IMR-90 (cell line): ENCODE measurements around a stretch of chr7.

- RRBS = 6% methylated on average over 5 of the region's 6 CpGs
CAGE:
- cytosol, long polyA plus RNA = no peak
- long polyA plus RNA = no peak
- nucleus, long polyA plus RNA = no peak
These were observed 1.0 kb downstream of the EIF3B start for GRCh38 chr7:2355762-2355943.

- RRBS = no CpG with 5 or more reads among the region's 29 CpGs
CAGE:
- cytosol, long polyA plus RNA = no peak
- long polyA plus RNA = no peak
- nucleus, long polyA plus RNA = no peak
These were observed 8.0 kb downstream of the EIF3B start for GRCh38 chr7:2362403-2363321.

GRCh38 chr7:2375616-2376310, 21.1 kb downstream of the EIF3B start:
- RRBS = no CpG with 5 or more reads among the region's 13 CpGs
CAGE:
- cytosol, long polyA plus RNA = no peak
- long polyA plus RNA = no peak
- nucleus, long polyA plus RNA = no peak

DNA sequence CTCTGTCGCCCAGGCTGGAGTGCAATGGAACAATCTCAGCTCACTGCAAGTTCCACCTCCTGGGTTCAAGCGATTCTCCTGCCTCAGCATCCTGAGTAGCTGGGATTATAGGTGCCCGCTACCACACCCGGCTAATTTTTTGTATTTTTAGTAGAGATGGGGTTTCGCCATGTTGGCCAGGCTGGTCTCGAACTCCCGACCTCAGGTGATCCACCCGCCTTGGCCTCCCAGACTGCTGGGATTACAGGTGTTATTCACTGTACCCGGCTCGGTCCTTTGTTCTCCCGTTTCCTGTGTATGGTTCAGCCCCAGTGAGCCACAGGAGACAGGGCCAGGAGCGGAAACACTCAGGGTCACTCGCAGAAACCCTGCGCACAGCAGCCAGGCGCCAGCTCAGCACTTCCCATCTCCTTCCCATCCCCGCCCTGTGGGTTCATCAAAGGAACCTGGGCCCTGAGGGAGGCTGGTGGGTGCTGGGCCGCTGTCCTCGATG, 15.6 kb upstream of the CHST12 start:
- RRBS = no CpG with 5 or more reads among the region's 18 CpGs
CAGE:
- cytosol, long polyA plus RNA = no peak
- long polyA plus RNA = no peak
- nucleus, long polyA plus RNA = no peak

GRCh38 chr7:2440439-2441118, 35.6 kb downstream of the GRIFIN start:
- RRBS = no CpG with 5 or more reads among the region's 18 CpGs
CAGE:
- cytosol, long polyA plus RNA = no peak
- long polyA plus RNA = no peak
- nucleus, long polyA plus RNA = no peak

DNA sequence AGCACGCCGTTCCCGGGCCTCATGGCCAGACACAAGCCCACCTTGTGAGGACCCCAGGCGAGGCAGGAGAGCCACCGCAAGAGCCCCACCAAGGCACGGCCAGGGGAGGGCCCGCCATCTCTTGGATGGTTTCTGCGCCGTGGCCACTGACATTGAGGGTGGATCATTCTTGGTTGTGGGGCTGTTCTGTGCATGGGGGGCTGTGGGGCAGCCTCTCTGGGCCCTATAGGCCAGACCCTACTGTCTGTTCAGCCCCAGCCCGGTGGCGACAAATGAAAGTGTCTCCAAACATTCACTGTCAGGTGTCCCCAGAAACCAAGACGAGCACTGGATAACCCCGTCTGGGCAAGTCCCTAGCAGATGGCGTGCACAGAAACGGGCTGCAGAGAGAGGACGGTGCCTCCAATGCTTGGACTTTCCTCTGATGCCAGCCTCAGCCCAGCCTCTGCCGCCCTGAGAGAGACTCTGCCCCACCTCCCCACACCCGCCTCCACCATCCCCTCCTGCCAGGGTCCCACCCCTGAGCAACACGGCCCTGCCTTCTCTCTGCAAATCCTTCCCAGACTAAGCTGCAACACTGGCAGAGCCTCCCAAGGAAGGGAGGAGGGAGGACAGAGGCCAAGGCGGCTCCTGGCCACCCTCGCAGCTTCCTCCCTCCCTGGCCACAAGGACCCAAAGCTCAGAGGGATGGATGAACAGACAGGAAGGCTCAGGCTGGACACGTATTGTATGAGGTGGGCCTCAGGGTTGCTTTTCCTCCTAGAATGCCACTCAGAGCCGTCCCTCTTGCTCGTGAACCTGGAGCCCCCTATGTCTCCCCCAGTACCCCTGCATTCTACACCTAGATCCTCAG, 7.4 kb upstream of the LFNG start:
- RRBS = 73% methylated on average over 3 of the region's 24 CpGs
CAGE:
- cytosol, long polyA plus RNA = no peak
- long polyA plus RNA = no peak
- nucleus, long polyA plus RNA = no peak

DNA sequence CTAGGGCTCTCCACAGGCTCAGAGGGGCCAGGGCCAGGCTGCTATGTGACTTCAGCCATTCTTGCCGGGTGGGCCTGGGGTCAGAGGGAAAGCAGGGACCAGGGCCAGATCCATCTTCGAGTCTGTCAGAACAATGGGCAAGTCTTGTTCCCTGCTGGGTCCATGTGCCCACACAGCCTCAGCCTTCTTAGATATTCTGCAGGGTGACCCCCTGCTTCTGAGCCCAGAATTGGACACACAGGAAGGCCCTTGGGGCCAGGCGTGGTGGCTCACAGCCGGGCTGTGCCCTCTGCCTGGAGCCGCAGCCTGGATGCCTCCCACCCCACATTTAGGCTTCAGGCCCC, 11.4 kb downstream of the LFNG start:
- RRBS = 93% methylated on average over 2 of the region's 5 CpGs
CAGE:
- cytosol, long polyA plus RNA = no peak
- long polyA plus RNA = no peak
- nucleus, long polyA plus RNA = no peak

- RRBS = no CpG with 5 or more reads among the region's 21 CpGs
CAGE:
- cytosol, long polyA plus RNA = no peak
- long polyA plus RNA = no peak
- nucleus, long polyA plus RNA = no peak
These were observed 15.5 kb downstream of the BRAT1 start for GRCh38 chr7:2539542-2540500.

DNA sequence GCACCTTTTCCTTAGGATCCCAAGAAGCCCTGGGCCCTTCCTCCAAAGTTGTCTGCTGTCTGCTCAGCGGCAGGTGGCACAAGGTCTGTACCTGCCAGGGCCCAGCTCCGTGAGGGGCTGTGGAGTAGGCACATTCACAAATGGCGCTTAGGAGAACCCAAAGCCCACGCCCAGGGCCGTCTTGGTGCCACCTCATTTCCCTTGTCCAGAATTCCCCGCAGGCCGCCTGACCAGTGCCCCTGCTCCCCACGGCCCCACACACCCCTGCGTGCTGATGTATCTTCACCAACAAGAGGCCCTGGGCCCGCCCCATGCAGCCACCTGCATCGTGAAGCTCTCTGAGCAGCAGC, 14.8 kb downstream of the BRAT1 start:
- RRBS = no CpG with 5 or more reads among the region's 11 CpGs
CAGE:
- cytosol, long polyA plus RNA = no peak
- long polyA plus RNA = no peak
- nucleus, long polyA plus RNA = no peak

GRCh38 chr7:2545726-2546638, 9.3 kb downstream of the BRAT1 start:
- RRBS = no CpG with 5 or more reads among the region's 28 CpGs
CAGE:
- cytosol, long polyA plus RNA = no peak
- long polyA plus RNA = no peak
- nucleus, long polyA plus RNA = no peak

- RRBS = no CpG with 5 or more reads among the region's 19 CpGs
CAGE:
- cytosol, long polyA plus RNA = no peak
- long polyA plus RNA = no peak
- nucleus, long polyA plus RNA = no peak
These were observed 13.4 kb downstream of the TTYH3 start for GRCh38 chr7:2645019-2645719.

DNA sequence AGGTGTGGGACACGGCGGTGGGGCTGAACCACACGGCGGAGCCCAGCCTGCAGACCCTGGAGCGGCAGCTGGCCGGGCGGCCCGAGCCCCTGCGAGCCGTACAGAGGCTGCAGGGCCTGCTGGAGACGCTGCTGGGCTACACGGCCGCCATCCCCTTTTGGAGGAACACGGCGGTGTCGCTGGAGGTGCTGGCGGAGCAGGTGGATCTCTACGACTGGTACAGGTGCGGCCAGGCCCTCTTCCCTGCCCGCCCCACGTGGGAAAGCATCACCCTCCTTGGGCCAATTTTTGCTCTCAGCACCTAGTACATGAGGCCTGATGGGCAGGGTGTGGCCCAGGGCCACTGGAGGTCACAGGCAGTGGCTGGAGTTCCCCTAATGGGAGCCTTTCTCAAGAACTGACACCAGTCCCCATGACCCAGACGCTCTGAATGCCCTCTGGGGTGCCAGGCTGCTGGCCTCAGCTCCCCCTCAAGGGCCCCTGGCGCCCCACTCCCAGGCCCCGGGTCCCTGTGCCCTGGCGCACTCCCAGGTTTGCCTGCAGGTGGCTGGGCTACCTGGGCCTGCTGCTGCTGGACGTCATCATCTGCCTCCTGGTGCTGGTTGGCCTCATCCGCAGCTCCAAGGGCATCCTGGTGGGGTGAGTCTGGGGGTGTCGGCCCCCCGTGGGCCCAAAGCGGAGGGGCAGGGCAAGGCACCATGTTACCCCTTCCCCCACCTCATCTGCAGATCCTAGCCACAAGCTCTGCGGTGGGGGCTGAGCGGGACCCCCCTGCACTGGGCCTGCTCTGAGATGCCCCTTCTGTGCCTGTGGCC, 15.8 kb downstream of the TTYH3 start:
- RRBS = 100% methylated on average over 4 of the region's 32 CpGs
CAGE:
- cytosol, long polyA plus RNA = no peak
- long polyA plus RNA = no peak
- nucleus, long polyA plus RNA = no peak

- RRBS = no CpG with 5 or more reads among the region's 24 CpGs
CAGE:
- cytosol, long polyA plus RNA = no peak
- long polyA plus RNA = no peak
- nucleus, long polyA plus RNA = no peak
These were observed 20.8 kb downstream of the TTYH3 start for GRCh38 chr7:2652347-2653173.

GRCh38 chr7:2653919-2654309, 22.1 kb downstream of the TTYH3 start:
- RRBS = no CpG with 5 or more reads among the region's 7 CpGs
CAGE:
- cytosol, long polyA plus RNA = no peak
- long polyA plus RNA = no peak
- nucleus, long polyA plus RNA = no peak

DNA sequence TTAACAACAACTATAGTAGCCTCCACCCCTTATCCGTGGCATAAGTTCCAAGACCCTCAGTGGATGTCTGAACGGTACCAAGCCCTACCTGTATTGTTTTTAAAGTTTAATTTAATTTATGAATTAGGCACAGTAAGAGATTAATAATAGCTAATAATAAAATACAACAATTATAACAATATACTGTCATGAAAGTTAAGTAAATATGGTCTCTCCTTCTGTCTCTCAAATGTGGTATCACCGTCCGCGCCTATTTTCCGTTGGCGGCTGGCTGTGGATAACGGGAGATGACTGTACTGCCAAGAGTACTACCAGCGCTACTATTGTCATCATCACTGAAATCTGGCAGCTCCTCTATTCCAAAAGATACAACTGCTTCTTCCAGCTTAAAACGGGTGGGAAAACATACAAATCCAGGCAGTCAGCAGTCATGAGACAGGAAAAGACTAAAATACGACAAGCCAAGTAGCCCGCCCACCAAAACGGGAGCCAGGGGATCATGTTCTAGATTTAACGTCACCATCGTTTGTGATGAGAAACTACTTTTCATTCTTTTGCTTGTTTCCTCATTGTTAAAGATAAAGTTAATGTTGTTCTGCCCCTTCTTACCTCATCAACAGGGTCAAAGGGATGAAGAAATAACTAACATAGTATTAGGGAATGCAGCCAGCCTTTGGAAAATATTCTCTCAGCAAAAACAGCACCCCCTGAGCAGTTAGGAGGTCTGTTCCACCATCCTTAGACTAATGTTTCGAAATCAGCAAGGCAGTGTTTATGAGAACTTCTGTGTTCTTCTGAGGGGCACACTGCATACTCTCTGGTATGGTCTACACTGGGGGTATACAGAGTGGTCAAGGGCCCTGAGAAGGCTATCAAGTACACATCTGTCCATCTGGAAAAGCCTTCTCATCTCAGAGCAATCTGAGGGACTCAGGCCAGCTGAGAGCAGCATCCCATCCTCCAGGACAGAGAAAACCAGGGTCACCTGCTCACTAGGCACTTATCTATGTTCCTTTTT, 47.7 kb downstream of the GNA12 start:
- RRBS = no CpG with 5 or more reads among the region's 16 CpGs
CAGE:
- cytosol, long polyA plus RNA = no peak
- long polyA plus RNA = no peak
- nucleus, long polyA plus RNA = no peak

DNA sequence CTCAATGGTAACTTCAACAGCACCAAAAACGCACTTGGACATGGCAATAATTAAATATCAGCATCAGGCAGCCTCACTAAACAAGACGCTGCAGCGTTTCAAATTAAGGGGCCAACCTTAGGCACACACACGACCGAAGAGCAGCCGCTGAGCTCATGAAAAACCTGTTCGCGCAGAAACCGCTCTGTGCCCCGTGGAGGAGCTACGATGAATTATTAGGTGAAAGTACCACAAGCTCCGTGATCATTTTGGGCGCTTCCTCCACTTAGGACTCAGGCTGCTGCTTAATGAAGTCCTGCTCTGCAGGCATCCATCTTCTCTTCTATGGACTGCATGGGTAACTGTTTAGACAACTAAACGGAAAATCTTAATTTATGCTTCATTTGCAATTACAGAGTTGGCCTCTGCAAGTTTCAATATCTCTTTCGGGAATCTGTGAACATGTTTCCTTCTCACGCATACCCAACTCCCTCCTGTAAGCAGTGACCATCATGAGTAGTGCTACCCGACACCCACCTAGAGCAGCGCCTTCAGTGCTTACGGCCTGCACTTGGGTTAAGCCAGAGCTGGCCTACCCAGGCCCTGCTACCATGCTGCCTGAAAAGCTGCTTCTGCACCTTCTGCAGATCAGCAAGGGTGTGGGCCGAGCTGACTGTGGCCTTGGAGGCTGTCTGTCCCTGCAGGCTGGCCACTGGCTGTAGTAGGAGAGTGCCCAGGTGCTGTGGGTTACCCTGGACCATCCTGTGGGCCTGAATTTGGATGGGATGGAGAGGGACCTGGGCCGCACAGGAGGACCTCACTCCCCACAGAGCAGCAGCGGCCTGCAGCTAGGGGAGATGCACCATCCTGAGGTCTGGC, 36.1 kb downstream of the GNA12 start:
- RRBS = no CpG with 5 or more reads among the region's 22 CpGs
CAGE:
- cytosol, long polyA plus RNA = no peak
- long polyA plus RNA = no peak
- nucleus, long polyA plus RNA = no peak

- RRBS = no CpG with 5 or more reads among the region's 35 CpGs
CAGE:
- cytosol, long polyA plus RNA = no peak
- long polyA plus RNA = no peak
- nucleus, long polyA plus RNA = no peak
These were observed 29.3 kb downstream of the GNA12 start for GRCh38 chr7:2814448-2815623.

GRCh38 chr7:2842000-2842489, 2.1 kb downstream of the GNA12 start:
- RRBS = no CpG with 5 or more reads among the region's 5 CpGs
CAGE:
- cytosol, long polyA plus RNA = no peak
- long polyA plus RNA = no peak
- nucleus, long polyA plus RNA = no peak

- RRBS = no CpG with 5 or more reads among the region's 3 CpGs
CAGE:
- cytosol, long polyA plus RNA = no peak
- long polyA plus RNA = no peak
- nucleus, long polyA plus RNA = no peak
These were observed 68.8 kb upstream of the SDK1 start for GRCh38 chr7:3232129-3232755.

DNA sequence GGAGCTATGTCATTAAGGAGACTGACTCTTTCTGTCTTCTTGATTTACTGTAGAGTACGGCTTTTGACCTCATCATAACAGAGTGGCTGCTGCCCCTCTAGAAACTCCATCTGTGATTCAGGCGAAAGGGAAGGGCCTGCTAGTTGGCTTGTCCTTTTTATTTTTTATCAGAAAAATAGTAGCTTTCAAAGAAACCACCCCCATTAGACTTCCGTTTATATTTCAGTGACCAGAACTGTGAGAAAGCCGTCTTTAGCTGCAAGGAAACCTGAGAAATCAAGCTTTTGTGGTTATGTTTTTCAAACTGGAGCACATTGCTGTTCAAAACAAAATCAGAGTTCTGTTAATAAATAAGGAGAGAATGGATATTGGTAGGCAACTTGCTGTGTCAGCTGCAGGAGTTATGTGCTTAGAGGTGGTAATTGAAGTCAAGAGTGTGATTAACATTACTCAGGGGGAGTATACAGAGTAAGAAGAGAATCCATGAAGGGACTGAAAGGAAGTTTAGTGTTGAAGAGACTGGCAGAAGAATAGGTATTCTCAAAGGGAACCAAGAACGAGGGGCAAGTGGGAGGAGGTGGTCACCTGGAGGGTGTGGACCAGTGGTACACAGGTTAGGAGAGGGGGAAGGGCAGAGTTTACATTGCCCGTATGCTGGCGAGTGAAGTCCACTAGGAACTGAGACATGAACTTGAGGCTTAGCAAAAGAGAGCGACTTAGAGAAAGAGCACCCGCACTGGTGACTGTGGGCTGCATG, 79.8 kb downstream of the SDK1 start:
- RRBS = no CpG with 5 or more reads among the region's 9 CpGs
CAGE:
- cytosol, long polyA plus RNA = no peak
- long polyA plus RNA = no peak
- nucleus, long polyA plus RNA = no peak